Cardiac septum (tissue), 1 donor: ENCODE results near the genes CRPPA and BZW2.

DNA sequence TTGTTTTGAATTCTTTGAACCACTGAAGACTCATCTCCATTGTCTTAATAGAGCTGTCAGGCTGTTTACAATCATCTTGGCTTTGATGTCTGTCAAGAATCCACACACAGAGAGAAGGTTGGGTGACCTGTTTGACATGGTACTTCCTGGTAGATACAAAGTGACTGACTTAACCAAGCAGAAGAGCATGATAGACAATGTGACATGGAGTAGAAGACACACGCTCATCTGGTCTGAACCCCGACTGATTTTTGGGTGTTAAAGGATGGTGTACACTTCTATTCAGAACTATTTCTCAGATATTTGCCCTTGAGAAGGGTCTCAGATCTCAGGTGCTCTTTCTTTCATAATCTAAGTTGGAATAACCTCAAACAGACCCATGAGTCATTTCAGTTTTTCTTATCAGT, 46.5 kb upstream of the NXPH1 start:
- PRO-cap: no peak

DNA sequence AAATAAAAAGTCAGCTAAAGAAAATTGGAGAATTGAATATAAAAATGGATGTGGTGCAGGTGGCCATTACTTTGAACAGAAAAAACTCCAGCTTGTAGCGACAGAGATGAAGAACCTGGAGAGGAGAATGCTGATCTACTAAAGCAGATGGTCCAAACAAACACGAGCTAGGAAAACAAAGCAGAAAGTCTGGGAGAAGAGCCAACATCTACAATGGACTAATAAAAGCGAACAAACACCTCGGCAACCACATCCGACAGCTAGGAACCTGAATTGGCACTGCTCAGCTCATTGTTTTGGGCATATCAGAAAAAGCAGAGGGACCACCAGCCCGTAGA, 204.6 kb downstream of the NXPH1 start:
- PRO-cap: no peak

DNA sequence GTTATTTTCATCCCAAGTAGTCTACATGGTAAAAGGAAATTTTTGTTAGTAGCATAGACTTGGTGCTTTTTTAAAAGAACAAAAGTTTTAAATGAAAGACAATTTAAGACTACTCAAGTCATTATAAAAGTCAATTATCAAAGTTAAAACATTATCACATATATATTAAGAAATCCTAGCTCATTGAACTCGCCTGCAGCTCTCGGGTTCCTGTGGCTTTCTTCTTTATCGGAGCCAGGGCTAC, 489.0 kb downstream of the NDUFA4 start:
- PRO-cap: no peak

GRCh38 chr7:10913525-10913952, 26.4 kb downstream of the NDUFA4 start:
- PRO-cap: no peak

GRCh38 chr7:10981931-10983320, 8.8 kb downstream of the PHF14 start:
- PRO-cap: no peak

DNA sequence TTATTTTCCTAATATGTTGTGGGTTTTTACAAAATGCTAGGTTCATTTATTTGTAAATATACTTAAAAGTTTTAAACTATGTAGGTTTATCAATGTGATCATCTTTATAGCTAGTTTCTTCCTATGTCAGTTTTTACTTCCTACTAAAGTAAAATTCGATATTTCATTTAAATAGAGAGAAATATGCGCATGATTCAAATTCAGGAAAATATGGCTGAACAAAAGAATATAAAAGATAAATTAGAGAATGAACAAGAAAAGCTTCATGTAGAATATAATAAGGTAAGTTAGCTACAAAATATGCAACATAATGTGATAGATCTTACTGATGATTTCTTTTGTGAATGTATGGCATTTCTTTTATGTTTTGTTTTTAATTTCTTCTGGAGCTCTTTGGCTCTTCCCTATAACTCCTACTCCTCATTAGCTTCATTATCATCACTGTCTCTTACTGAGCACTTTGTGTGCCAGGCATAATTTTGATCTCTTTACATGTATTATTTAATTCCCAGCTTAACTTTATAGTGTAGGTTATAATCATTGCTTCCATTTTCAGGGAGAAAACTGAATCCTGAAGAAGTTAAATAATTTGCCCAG, 63.2 kb downstream of the PHF14 start:
- PRO-cap: no peak

GRCh38 chr7:11540085-11540668, 291.8 kb downstream of the THSD7A start:
- PRO-cap: no peak

DNA sequence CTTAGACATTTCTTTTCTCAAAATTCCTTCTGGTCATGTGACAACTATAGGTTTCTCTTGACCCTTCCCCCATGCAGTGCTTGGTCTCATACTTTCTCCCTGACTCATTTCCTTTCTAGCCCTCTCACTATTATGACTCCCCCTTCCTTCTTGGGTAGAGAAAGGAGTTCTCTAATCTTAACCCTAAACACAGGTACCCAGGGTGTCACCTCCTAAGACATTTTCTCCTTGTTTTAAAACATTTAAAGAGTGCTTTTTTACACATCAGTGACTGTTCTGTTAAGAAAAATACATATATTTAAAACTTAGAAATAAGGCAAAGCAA, 179.4 kb upstream of the TMEM106B start:
- PRO-cap: no peak

DNA sequence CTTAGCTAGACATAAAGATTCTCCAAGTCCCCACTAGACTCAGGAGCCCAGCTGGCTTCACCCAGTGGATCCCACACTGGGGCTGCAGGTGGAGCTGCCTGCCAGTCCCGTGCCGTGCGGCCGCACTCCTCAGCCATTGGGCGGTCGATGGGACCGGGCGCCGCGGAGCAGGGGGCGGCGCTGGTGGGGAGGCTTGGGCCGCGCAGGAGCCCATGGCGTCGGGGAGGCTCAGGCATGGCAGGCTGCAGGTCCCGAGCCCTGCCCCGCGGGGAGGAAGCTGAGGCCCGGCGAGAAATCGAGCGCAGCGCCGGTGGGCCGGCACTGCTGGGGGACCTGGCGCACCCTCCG, 14.5 kb upstream of the SCIN start:
- PRO-cap: no peak

GRCh38 chr7:12571621-12572111, 1.1 kb downstream of the SCIN start:
- PRO-cap: no peak

DNA sequence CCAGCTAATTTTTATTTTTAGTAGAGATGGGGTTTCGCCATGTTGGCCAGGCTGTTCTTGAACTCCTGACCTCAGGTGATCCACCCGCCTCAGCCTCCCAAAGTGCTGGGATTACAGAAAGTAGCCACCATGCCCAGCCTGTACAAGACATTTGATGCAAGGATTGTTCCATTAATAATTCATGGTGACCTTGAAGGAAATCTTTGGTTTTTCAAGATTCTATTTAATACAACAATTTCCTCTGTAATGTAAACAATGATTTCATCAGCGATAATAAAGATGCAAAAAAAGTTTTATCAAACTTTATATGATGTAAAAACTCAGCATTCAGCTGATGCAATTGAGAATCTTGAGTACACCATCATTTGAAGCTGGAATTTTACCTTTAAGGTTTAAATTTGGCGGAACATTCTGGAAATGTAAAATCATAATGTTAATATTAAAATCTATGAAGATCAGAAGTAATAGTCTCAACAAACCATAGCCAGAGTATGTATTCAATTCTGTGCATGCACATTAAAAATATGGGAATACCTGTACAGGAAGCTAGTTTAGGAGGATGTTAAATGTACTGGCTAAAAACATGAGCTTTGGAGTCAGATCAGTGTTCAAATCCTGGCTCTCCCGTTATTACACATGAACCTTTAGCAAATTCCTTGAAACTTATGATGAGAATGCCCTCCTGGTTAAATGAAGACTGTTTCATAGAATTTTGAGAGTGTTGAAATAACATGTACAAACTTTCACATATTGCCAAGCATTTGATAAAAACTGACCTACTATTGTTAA, 4.4 kb downstream of the ARL4A start:
- PRO-cap: no peak

DNA sequence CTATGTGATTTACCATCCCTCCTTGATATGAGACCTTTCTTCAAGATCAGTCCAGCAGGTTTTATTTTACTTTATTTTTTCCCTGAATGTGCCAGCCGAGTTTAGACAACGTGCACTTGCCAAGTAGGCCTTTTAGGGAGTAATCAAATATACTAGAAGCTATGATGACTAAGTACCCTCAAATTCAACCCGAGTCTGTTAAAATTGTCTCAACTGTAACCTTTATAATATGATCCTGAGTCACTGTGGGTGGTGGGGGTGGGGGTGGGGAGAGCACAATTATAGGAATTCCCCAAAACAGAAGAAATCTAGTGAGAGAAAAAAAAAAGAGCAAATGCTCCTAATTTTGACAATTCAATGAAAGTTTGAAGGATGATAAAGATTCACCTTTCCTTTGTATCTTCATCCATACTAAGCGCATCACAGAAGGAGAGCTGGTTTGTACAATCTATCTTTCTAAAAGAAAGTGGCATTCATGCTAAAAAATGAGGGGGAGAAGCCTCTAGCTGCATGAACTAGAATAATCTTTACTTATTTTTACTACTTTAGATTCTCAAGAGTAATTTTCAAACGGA, 32.2 kb downstream of the ARL4A start:
- PRO-cap: unidirectional peak, minus-strand start at position 197 of the sequence

GRCh38 chr7:13778980-13779297, 210.5 kb downstream of the ETV1 start:
- PRO-cap: no peak

GRCh38 chr7:14836405-14836910, 66.1 kb downstream of the DGKB start:
- PRO-cap: no peak

GRCh38 chr7:15667859-15668323, 18.6 kb downstream of the MEOX2 start:
- PRO-cap: no peak

GRCh38 chr7:15780281-15780844, 93.9 kb upstream of the MEOX2 start:
- PRO-cap: no peak

DNA sequence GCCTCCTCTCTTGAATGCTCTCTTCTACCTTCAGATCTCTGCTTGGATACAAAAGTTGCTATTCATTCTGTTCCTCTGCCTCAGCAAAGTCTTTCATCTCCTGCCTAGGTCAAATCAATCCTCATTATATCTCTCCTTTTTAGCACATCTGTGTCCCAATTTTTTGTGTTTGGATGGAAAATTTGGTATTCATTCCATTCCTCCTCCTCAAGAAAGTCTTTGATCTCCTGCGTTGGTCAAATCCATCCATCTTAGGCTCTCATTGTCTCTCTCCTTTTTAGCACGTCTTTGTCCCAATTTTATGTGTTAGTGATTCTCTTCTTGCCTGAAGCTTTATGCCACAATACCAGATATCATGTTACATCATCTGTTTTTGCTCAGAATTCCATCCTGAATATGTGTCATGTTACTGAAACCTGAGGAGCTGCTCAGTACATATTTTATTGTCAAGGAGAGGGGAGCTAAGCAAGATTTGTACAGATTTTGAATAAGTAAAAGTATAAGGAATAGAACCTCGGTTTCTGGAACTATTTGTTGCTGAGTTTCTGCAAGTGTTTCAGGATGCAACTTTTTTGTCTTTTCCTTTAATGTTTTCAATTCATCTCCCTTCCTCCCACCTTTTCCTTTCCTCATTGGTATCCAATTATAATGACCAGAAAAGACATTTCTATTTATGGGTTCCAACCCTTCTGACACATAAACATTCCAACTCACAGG, 292.0 kb downstream of the CRPPA start:
- PRO-cap: no peak

DNA sequence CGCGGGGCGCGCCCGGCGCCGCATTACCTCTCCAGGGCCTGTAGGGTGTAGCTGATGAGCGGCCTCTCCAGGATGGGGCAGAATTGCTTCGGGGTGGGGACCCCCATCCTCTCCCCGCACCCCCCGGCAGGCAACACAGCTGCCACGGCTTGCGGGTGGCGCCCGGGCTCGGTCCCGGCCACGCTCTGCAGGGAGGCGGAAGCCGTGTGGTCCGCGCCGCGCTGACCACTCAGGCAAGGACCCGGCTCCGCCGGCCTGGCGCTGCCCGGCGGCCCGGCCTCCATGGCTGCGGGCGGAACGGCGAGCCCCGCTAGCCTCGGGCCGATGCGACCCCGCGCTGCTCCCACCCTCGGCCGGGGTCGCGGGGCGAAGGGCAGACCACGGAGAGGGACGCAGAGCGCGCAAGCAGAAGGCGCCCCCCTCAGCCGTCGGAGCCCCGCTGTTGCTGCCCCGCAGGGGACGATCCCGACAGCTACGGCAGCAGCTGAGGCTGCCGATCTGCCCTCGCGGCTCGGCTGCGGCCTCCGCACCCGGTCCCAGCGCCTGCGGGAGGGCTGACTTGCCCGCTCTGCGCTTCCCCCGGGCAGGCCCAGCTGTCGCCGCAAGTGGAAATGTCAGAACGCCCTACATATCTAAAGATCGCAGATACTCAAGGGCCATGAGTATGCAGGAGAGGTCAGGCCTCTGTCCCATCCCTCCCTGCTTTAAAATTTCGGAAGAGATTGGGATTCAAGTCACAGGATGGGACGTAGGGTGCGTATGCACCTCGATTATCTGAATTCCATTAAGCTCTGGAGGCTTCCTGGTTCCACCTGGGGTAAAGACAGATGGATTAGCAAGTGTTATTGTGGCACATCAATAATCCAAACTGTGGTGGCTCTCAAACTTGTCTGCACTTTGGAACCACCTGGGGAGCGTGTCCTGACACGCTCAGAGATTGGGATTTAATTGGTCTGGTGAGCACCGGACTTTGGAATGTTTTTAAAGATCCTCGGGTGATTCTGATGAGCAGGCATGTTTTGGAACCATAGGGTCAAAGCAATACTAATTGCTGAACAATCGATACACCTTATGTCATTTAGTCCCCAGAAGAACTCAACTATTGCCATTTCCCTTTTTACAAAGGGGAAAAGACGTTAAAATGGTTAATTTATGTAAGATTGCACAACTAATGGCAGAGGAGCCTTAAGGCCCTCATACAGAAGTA, at the start of gene CRPPA:
TSS of gene CRPPA (minus strand) at position 500 of the 1,207 bp plus-strand sequence.
- PRO-cap: unidirectional peak, minus-strand start at position 500 of the sequence; unidirectional peak, minus-strand start at position 570 of the sequence; unidirectional peak, minus-strand start at position 706 of the sequence

DNA sequence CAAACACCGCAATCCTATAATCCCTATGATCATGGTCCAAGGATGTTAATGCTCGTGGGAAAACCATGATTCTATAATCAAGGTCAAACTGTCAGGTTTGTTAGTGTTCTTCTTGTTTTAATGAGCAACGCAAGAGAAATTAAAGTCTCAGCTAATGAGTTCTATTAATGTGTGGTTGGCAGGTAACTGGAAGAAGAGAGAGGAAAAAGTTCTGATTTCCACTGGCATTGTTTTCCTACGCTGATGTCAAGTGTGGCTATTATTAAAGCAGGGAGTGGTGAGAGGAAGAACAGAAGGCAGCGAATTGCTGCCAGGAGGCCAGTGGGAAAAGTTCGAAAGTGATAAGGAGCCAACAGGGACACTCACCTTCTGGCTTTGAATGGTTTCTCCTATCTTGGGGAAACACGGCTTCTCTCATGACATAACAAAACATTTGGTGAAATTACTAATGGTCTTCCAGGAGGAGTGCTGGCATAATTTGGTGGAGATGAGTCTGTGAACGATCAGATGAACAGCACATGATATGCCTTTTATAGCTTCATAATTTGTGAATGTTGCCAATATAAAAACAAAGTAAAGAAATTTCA, 28.2 kb downstream of the LRRC72 start:
- PRO-cap: bidirectional peak, plus-strand start at position 292 of the sequence, minus-strand start at position 237 of the sequence

- PRO-cap: bidirectional peak, plus-strand start at chr7:16646189, minus-strand start at chr7:16645816; unidirectional peak, minus-strand start at chr7:16646760
These were observed at the start of gene BZW2 for GRCh38 chr7:16645948-16646831. BZW2 (plus strand) TSS chr7:16646181.